HGPS cell (cell line): ENCODE measurements around a stretch of chr6.

DNA sequence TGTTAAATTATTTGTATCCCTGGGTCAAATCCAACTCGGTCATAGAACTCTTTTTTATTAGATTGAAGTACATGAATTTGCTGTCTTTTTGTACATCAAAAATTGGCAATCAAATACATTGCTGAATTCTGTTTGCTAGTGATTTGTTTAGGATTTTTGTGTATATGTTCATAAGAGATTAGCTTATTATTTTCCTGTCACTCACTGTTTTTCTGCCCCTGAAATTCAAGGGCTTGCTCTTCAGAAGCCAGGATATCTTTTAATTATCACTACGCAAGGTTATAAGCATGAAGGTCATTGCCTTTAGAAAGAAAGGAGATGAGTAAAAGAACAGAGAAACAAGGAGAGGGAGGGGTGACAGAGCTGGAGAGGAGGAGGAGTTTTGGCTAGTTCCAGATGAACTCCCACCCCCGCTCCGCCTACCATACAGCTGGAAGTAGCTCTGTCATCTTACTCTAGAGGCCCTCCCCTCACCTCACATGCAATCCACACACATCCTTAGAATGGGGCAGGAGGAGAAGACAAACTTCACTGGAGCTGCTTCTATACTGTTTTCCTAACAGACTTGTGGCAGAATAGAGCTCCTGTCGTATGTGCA, 144.8 kb downstream of the SCML4 start:
- RRBS: no CpG with 5 or more reads among the region's 5 CpGs

DNA sequence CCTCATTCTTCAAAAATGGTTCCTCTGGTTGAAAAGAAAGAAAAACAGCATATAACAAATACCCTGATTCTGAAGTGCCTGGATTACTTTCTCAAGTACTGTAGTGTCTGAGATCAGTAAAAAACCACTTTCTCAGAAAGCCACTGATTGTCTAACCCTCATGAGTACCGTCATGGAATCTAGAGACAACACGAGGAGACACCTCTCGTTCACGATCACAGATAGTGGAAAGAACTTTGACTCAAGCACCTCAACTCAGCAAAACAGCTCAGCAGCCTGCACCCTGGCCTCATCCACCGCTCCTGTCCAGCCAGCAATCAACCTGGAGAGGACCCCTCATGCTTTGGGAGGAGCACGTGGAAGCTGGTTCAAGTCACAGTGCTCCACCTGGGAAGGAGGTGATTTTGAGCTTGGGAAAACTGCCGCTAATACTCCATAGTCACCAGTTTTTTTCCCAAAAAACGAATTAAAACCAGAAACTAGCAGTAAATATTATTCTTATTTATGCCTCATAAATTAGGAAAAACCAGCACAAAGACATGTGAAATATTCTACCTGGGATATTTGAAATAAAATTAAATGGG, 970 bp downstream of the SCML4 start:
- RRBS: no CpG with 5 or more reads among the region's 8 CpGs

DNA sequence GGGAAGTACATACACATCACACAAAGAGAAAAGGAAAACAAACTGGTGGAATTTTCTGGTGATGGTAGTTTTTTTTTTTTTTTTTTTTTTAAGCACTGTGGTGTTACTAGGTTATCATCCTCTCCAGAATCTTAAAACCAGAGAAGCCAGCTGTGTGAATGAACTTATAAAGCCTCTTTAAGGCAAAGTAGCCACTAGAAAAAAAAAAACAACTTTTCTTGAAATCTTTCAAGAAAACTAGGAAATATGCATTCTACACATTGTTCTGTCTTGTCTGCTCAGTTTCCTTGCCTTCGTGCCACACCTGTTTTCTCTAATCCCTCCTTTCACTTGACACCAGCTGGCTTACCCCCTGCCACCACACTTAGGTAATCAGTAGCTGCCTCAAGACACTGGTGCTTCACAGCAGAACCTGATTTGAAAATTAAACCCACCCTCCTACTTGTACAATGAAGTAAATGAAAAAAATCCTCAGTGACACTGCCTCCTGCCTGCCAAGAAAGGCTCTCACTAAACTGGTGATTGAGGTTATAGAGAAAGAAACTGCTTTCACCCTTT, 45.7 kb upstream of the SCML4 start:
- RRBS: no CpG with 5 or more reads among the region's 1 CpG

DNA sequence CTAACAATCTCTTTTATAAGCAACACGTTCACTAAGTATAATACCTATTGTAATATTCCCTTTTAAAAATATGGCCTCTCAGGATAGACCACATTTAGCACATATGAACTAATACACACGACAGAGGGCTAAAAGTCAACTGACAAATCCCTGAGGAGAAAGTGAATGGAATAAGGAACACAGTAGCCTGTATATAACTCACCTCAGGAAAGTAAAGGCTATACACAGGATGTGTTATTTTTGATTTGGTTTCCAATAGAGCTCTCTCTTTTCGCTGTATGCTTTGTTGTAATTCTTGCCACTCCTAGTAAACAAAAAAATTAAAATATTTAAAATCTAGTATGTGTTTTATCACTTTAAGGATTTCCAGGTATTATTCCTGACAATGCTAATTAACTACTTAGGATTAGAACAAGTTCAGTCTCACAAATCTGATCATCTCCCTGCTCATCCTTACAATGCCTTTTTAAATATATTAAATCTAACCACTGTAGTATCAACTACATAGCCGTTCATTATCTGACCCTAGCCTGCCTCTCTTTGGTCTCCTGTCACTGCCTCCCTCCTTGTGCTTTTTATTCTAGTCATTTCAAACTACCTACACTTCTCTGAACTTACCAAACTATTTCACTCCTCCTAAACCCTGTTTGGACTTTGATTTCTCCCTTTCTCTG, 57.0 kb upstream of the SCML4 start:
- RRBS: no CpG with 5 or more reads among the region's 4 CpGs

DNA sequence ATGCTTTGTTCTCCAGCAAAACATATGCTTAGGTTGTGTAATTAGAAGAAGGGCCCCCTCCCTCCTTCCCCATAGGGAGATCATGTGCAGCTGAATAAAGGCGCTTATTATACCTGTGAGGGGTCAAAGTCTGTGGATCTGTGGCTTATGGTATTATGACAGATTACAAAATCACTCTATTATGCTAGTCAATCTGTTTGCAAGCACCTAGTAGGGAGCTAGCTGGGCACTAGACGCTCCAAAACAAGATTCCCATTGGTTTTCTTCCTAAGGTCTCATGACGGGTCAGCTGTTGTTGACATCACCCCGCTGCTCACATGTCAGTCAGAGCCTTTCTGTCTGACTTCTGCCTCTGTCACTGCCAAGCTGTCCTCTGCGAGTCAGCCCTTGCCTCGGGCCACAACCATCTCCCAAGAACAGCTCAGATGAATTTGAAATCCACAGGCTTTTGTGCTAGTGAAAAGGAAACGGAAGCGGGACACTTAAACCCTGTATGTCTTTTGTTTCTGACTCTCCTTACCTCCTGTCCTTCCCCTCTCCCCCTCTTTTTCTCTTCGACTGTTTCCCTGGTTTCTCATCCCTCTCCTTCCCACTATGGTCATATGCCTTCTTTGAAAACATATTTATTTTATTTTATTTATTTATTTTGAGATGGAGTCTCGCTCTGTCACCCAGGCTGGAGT, 44.9 kb upstream of the SEC63 start:
- RRBS: no CpG with 5 or more reads among the region's 10 CpGs

- RRBS: no CpG with 5 or more reads among the region's 34 CpGs
These were observed 40.3 kb upstream of the OSTM1 start for GRCh38 chr6:108114773-108115279.

- RRBS: no CpG with 5 or more reads among the region's 5 CpGs
These were observed 4.5 kb downstream of the FOXO3 start for GRCh38 chr6:108564883-108565862.

DNA sequence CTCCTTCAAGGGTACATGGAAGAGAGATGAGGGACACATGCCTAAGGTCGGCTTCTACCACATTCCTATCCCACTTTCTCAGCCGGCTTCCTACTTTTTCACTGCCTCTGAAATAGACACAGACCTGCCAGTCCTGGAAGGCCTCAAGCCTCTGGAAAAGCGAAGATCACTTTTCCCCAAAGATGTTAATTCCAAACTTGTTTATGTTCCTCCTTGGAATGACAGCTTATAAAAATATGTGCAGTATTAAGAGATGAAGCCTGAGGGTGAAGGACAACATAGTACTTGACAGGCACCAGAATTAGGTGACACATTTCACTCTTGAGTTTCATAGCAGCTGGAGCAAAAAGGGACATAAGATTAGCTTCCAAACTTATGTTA, 25.2 kb downstream of the FOXO3 start:
- RRBS: no CpG with 5 or more reads among the region's 3 CpGs

- RRBS: no CpG with 5 or more reads among the region's 2 CpGs
These were observed 27.8 kb downstream of the FOXO3 start for GRCh38 chr6:108588456-108588997.

- RRBS: no CpG with 5 or more reads among the region's 4 CpGs
These were observed 44.8 kb downstream of the FOXO3 start for GRCh38 chr6:108605402-108605969.

- RRBS: no CpG with 5 or more reads among the region's 1 CpG
These were observed 45.2 kb downstream of the FOXO3 start for GRCh38 chr6:108606036-108606259.

DNA sequence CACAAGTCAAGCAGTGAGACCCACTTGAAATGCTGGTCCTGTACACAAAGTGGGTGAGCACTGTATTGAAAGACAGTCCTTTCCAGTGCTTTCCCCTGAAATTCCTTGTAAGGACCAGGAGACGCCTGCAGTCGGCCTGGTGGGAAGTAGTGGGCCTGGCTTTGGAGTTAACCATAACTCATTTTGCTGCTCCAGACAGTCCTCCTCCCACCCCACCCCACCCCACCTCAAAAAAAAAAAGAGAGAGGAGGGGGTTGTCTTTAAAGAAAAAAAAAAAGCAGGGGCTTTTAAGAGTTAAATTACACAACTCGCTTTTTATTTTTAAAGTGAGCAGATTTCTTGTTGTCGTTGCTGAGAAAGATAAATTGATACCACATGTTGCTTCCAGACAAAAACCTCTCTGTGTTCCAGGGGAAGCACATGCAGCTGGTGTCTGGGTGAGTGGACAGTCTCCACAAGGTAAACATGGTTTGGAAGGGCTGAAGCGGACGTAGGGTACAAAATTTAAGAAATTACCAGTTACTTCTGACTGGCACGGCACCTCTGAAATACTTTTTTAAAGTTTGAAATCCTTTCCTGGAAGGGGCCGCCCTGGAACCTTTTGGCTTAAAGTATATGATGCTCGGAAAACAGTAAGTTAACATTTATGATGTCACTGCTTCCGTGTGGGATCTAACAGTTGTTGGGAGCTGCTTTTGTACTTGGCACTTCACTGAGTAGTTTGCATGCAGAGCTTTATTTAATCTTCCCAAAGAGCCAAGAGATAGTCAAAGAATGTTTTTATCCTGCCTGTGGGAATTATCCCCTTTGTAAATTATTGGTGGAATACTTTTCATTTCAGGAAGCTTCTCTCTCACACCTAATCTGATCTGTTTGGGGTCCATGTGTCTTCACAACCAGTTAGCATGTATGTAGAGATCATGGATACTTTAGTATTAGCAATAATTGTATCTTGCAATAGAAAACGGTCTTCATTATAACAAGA, 95.5 kb downstream of the FOXO3 start:
- RRBS: no CpG with 5 or more reads among the region's 11 CpGs

GRCh38 chr6:108663294-108664308, 102.9 kb downstream of the FOXO3 start:
- RRBS: no CpG with 5 or more reads among the region's 41 CpGs

GRCh38 chr6:108684914-108685956, 124.5 kb downstream of the FOXO3 start:
- RRBS: no CpG with 5 or more reads among the region's 14 CpGs

GRCh38 chr6:108763834-108764484, 84.3 kb upstream of the ARMC2 start:
- RRBS: no CpG with 5 or more reads among the region's 9 CpGs

DNA sequence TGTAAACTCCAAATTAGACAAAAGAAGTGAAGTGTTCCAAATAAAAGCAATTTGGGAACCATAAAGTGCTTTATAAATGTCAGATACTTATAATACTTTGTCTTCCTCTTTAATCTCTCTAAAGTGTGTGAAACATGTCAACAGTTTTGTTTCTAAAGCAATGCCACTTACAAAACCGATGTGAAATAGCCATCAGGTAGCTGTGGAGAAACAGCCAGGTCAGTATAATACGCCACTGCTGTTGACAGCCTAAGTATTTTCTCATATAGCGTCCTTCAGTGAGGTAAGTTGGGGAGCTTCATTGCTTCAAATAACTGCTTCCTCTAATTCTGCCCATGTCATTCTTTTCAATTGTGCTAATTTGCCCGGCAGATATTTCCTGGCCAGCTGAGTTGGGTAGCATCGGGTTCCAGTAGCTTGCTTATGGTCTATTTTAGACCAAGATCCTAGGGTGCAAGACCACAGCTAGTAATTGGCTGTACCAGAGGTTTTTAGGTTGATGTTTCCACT, 2.2 kb upstream of the ARMC2 start:
- RRBS: no CpG with 5 or more reads among the region's 5 CpGs

GRCh38 chr6:108872132-108872818, 24.1 kb downstream of the ARMC2 start:
- RRBS: no CpG with 5 or more reads among the region's 10 CpGs

GRCh38 chr6:108948082-108948397, 99.8 kb downstream of the ARMC2 start:
- RRBS: no CpG with 5 or more reads among the region's 3 CpGs

DNA sequence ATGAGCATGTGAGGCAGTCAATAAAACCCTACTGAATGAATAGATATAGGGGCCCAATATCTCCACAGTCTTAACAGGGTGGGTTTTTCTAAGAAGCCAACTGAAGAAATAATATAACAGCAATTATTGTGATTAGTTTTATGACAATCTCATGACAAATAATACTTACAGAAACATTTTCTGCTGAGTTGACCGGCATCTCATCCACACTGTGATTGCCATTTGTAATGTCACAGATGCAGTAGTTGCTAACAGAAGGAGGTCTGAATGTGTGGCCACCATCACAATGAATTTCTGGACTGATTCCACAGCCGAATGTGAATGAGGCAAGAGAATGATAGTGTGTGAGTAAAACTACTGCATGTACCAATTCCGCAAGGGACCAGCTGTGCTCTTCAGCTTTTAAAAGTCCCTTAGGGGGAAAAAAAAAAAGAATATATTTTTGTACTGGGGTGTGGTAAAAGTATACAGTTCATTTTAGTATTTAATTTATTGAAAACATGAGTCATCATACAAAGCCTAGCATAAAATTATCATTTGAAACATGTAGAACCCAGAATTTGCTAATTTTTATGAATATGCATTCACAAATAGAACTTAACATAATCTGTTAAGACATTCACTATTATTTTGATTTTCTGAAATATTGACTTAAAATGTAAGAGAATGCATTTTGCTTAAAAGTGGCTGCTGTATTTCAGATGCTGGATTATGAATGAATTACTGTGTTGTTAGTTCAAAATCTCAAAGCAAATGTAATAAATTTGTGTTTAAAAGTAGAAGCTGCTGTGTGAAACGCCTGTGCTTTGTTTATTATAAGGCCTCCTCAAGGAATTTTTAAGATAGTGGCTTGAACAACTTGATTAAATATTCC, 96.1 kb downstream of the SESN1 start:
- RRBS: no CpG with 5 or more reads among the region's 4 CpGs

GRCh38 chr6:109008291-109009372, 86.0 kb downstream of the SESN1 start:
- RRBS: 2% methylated on average over 9 of the region's 39 CpGs